ENCODE measurements around a stretch of chr22.

GRCh38 chr22:37218341-37219371 is 6.4 kb upstream of the SSTR3 start:
- PRO-cap: no peak
- RAMPAGE, long total RNA, 2 experiments: no peak in any of the 2 experiments

DNA sequence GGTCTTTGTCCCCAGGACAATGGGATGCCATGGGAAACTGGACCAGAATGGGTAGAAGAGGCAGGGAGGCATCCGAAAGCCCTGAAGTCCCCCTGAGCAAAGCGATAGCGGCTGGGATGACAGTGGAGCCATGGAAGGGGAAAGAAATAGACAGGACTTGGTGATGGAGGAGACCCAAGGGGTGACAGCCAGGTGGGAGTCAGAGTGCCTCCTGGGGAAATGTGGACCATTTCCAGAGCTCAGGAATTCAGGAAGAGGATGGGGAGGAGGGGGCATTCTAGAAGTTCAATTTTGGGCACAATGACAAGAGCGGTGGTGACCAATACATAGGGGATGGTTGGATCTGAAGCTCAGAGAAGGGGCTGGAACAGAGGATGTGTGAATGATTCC is 4.5 kb downstream of the CYTH4 start:
- PRO-cap: no peak
- RAMPAGE, long total RNA, 2 experiments: no peak in any of the 2 experiments

DNA sequence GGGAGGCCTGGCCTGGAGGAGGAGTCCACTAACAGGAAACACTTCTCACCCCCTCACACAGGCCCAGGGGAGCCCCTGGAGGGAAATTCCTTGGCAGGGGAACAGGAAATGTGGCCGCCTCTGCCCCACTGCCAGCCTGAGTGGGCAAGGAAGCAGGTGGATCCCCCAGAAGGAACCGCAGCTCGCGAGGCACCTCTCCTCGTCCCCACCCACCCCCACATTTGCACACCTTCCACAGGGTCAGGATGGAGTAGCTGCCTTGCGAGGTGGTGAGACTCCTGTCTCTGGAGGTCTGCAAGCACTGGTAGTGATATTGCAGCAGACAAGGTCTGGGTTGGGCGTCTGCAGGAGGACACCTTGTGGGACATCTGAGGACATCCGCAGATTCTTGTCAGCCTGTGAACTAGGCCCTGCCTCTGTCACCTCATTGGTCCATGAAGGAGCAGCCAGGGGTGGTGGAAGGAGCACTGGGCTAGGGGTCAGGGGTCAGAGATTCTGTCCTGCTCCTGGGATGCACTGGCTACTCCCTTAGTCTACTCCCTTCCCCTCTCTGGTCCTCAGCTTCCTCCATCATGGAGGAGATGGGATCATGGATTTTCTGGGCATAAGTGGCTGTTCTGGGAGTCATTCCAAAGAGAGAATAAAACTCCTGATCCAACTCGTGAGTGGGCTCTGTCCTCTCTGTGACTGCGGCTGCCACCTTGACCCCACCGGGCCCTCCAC is 32.5 kb downstream of the CYTH4 start:
- PRO-cap: no peak
- RAMPAGE, long total RNA, 2 experiments: no peak in any of the 2 experiments

- PRO-cap: no peak
- RAMPAGE, long total RNA, 2 experiments: no peak in any of the 2 experiments
Observed at GRCh38 chr22:37503760-37504396, 15.3 kb downstream of the CARD10 start.

DNA sequence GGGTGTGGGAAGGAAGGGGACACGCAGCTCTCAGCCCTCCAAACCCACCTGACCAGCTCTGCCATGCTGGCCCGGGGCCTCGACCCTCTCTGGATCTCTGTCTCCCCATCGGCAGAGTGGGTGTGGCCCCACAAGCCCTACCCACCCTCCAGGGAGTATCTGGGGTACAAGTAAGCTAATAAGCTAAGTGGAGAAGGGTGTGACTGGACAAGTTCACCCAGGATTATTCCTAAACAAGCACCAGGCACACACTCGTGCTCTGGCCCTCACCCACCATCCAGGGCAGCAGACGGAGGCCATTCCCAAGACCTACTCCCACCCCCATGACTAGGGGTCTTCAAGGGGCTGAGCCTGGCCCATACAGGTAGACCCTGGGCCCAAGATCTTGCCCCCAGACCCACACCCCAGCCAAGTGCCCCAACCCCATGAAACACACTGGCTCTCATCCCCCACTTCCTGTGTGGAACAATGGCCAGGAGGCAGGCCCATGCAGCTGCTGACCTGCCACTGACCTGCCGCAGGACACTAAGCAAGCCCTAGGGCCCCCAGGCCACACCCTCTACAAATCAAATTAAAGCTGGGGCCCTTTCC is 10.4 kb downstream of the CARD10 start:
- PRO-cap: no peak
- RAMPAGE, long total RNA, 2 experiments: no peak in any of the 2 experiments

DNA sequence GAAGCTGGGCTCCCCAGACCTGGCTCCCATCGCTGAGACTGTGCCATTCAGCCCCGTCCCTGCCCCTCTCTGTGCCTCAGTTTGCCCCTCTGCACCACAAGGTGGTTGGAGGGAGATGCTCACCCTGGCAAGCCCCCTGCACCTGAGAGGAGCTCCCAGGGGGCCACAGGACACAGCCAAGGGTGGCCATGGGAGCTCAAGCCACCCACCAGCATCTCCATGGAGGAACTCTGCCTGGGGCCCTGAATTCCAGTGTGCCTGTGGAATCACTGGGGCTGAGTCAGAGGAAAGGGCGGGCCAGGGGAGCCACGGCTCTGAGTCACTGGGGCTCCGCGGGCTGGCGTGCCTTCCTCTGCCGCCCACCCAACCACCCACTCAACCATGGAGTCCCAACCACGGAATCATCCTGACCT is 6.1 kb upstream of the CARD10 start:
- PRO-cap: no peak
- RAMPAGE, long total RNA, 2 experiments: no peak in any of the 2 experiments

DNA sequence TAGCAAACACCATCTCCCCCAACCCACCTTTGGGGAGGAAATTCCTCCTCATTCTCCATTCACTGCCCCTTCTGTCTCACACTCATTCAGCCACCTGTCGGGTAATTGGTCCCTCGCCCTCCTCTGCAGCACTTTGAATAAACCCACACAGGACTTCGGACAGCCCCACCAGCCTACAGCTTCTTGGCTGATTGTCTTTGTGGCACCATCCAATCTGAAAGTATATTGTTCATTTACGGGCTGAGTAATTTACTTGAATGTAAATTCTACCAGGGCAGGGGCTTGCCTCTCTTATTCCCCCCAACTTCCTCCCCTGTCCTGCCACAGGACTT is 7.4 kb upstream of the GGA1 start:
- PRO-cap: no peak
- RAMPAGE, long total RNA, 2 experiments: no peak in any of the 2 experiments

- PRO-cap: no peak
- RAMPAGE, long total RNA, 2 experiments: no peak in any of the 2 experiments
Observed at GRCh38 chr22:37677533-37677821, 2.0 kb downstream of the LGALS1 start.

GRCh38 chr22:37749220-37749644 is 52.4 kb downstream of the TRIOBP start:
- PRO-cap: unidirectional peak, minus-strand start at chr22:37749391
- RAMPAGE, long total RNA, 2 experiments: no peak in any of the 2 experiments

DNA sequence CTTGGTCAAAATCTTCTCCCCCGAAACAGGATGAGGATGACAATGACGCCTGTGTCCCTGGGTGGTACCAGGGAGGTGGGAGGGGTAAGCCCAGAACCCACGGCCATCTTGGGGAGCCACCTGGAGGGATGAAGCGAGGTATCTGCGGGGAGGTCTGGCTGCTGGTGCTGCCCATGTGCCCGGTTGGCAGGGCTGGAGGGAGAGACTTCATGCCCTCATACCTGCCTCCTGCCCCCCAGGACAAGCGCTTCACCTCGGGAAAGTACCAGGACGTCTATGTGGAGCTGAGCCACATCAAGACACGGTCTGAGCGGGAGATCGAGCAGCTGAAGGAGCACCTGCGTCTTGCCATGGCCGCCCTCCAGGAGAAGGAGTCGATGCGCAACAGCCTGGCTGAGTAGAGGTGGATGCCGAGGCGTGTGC is 32.7 kb upstream of the H1-0 start:
- PRO-cap: no peak
- RAMPAGE, long total RNA, 2 experiments: no peak in any of the 2 experiments

GRCh38 chr22:37804111-37804383 is 982 bp upstream of the H1-0 start:
- PRO-cap: no peak
- RAMPAGE, long total RNA, 2 experiments: no peak in any of the 2 experiments

DNA sequence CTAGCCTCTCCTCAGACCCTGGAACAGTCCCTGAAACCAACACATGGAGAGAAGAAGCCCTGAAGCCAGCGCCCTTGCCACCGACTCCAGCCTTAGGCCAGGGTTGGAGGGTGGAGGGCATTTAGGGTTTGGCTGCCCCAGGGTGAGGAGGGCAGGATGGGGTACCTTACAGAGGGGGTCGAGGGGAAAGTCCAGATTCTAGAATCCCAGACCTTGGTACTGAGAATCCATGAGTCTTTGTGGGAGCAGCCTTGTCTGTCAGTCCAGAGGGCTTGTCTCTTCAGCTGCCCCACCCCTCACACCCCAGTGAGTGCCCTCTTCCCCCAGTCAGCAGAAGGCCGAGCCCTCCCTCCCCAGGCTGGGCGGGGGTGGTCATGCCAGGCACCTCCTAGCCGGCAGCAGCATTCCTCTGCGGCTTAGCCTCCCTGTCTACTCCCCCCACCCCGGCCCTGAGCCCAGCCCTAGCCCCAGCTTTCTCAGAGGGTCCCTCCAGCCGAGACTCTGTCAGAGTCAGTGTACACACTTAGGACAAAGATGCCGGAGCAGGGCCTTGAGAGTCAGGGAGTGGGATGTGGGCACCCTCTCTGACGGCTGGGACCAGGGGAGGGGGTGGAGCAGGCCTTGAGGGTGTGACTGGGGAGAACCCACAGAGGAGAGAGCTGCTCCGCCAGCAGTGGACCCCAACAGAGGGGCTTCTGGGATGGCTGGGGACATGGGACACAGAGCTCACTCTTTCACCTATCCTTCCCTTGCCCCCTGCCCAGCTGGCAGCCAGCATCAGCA is 4.6 kb downstream of the SOX10 start:
- PRO-cap: unidirectional peak, plus-strand start at position 654 of the sequence
- RAMPAGE, long total RNA, 2 experiments: no peak in any of the 2 experiments

- PRO-cap: no peak
- RAMPAGE, long total RNA, 2 experiments: no peak in any of the 2 experiments
Observed at GRCh38 chr22:37980715-37981337, 3.5 kb downstream of the SOX10 start.

DNA sequence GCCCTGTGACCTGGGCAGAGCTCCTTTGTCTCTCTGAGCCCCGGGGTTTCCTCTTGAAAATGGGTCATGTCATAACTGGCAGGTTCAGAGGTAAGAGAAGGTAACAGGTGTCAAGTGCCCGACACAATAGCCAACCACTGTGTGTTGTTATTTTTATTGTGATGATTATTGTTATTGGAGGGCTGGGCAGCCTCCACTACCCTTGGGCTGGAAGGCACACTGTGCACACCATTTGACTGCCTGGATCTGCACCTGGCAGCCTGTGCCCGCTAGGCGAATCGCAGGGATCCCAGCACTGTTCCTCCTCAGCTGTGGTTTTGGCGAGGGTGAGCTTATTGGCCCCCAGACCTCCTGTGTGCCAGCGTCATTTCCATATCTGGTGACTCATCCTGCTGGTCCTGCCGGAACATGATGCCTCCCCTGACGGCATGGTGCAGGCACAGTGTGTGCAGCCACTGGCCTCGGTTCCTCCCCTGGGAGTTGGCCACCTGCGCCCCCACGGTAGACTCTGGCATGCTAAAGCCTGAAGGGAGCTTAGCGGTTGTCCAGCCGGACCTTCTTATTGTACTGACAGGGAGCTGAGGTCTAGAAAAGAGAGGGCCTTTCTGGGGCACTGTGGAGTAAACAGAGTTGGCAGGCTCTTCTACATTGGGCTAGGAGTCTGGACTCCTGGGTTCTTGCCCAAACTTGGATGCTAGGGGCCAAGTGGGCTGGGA is 15.5 kb upstream of the SOX10 start:
- PRO-cap: unidirectional peak, minus-strand start at position 311 of the sequence
- RAMPAGE, long total RNA, 2 experiments: no peak in any of the 2 experiments

- PRO-cap: no peak
- RAMPAGE, long total RNA, 2 experiments: no peak in any of the 2 experiments
Observed at GRCh38 chr22:38016236-38016479, 31.8 kb upstream of the SOX10 start.

- PRO-cap: no peak
- RAMPAGE, long total RNA, 2 experiments: no peak in any of the 2 experiments
Observed at GRCh38 chr22:38040971-38041276, 16.3 kb upstream of the PICK1 start.

- PRO-cap: unidirectional peak, minus-strand start at chr22:38050260
- RAMPAGE, long total RNA, 2 experiments: no peak in any of the 2 experiments
Observed at GRCh38 chr22:38049966-38050705, 7.1 kb upstream of the PICK1 start.

DNA sequence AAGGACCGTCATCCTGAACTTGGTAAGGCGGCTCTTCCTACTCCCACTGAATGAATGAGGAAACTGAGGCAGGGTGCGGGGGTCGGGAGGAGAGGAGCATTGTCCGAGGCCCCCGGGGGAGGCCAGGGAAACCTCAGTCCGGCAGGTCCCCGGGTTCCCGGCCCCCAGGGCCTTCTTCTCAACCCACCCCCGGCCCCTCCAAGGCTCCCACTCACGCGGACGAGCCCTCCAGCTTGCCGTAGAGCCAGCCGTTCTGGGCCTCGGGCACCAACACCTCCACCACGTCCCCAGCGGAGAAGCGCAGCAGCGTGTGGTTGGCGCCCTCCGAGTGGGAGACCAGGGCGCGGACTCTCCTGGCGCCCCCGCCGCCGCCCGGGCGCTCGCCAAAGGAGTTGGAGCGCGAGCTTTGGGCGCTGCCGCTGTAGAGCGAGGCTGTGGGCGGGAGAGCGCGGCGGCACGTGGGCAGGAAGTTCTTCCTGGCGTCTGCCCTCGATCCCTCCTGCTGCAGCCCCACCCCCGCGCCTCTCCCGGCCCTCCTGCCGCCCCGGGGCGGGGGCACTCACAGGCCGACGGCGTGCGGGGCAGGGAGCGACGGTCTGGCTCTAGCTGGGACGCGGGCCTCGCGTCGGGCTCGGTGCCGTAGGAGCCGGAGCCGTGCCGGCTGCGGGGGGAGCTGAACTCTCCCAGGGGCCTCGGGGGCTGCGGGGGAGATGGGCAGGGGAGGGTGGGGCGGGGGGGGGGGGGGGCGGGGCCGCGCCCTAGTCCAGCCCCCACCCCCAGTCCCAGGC is 4.7 kb upstream of the SLC16A8 start:
- PRO-cap: no peak
- RAMPAGE, long total RNA, 2 experiments: no peak in any of the 2 experiments

- PRO-cap: no peak
- RAMPAGE, long total RNA, 2 experiments: start-site peak on the minus strand in 2 of 2 experiments, at chr22:38107960-38107978 at its widest, 10 to 20 reads per replicate
Observed at GRCh38 chr22:38107635-38108490, 2.6 kb downstream of the BAIAP2L2 start.

GRCh38 chr22:38171843-38172848 is 9.5 kb downstream of the PLA2G6 start:
- PRO-cap: no peak
- RAMPAGE, long total RNA, 2 experiments: no peak in any of the 2 experiments